Trachea (tissue), 1 donor: ENCODE measurements around a stretch of chr1.

GRCh38 chr1:58659358-58660097 is 40.3 kb downstream of the MYSM1 start:
- PRO-cap = no peak

- PRO-cap = no peak
Measured at GRCh38 chr1:58819511-58819964, 35.7 kb upstream of the JUN start.

DNA sequence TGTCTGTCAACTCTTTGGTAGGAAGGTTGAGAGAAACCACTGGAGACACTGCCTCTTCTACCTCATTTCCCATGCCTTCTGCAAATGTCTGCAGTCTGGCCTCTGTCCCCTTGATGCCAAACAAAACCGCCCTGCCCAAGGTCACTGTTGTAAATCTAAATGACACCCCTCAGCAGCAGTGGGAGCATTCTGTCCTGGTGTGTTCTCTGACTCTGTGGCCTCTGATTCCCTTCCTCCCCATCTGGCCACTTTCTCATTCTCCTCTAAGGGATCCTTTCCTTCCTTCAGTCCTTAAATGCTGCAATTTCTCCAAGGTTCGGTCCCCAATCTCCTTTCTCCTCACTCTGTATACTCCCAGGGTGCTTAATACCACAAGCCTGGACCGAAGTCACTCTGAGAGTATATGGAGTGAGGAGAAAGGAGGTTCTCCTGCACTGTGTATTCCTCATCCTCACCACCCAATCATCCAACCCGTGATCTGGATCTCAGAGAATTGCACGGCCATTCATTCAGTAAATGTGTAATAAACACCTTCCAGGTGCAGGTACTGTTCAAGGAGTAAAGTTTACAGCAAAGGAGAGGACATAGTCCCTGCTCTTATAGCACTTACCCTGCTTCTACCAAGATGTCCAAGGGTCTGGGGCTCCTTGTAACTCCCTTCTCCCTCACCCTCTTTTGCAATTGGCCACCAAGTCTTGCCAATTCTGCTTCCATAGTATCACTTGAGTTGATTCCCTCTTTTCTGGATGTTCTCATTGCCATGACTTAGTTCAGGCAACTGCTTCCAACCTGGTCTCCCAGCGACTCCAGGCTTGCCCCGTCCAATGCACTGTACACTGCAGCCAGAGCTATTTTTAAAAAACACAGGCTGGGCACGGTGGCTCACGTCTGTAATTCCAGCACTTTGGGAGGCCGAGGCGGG is 139.2 kb upstream of the JUN start:
- PRO-cap = no peak

DNA sequence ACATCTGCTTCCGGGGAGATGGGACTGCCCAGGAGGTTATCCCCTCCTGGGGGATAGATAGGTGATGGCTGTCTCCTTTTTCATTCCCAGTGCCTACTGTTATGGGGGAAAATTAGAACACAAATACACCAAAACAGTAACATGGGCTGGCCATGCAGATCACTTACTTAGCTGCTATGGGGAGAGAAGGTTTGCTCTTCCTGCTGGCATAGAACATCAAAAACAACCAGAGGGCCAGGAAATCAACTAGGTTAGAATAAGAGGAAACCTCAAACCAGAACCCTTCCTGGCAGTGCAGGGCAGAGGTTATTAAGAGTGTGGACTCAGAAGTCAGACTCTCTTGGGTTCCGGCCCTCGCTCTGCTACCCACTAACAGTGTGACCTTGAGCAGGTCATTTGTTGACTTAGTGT is 157.8 kb upstream of the JUN start:
- PRO-cap = no peak

DNA sequence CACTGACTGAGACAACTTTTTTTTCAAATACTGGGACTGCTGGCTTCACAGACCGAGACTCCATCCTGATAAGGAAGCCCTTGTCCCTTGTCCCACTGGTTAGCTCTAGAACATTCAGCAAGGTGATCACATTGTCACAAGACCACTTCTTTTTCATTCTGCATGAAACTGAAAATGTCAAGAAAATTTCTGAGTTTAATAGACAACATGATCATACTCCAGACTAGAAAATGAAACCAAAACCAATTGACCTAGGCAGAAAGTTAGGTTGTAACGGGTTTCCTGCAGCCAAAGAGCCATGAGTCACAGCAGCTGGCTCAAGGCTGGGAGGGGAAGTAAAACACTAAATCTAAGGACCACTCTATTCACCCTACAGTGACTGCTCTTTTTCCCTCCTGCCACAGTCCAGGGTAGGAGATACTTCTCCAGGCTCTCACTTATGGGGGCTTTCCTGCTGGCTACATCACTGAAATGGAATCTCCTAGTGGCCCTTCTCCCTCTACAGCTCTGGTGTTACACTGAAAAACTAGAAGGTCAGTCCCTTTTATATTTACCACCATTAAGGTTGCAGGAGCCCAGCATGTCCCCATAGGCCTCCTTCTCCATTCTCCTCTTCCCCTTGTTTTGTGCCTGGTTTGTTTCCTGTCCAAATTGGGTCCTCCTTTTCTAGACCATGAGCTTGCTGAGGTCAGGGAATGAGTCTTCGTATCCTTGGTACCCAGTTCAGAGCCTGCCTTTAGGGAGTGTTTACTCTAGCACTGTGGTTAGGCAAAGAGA is 236.4 kb upstream of the JUN start:
- PRO-cap = no peak

DNA sequence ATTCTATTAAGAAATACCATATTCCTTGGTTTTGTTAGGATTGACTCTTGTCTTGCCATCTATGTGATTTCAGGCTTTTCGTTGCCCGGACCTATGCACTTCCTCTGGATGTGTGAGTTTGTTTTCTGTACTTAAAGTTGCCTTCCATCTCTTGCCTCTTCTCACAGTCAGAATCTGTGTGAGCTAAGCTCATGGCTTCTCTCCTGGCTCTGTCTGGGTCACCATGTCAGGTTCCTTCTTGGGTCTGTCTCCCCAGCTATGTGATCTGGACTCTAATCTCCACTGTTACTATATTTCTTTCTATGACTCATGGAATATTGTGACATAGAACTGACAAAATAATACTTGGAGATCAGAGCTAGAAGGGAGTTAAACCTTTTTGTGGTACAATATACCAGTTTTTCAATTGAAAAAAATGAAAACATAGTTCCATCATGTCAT is 172.8 kb upstream of the FGGY start:
- PRO-cap = no peak

- PRO-cap = no peak
Measured at GRCh38 chr1:59139394-59139862, 157.5 kb upstream of the FGGY start.

DNA sequence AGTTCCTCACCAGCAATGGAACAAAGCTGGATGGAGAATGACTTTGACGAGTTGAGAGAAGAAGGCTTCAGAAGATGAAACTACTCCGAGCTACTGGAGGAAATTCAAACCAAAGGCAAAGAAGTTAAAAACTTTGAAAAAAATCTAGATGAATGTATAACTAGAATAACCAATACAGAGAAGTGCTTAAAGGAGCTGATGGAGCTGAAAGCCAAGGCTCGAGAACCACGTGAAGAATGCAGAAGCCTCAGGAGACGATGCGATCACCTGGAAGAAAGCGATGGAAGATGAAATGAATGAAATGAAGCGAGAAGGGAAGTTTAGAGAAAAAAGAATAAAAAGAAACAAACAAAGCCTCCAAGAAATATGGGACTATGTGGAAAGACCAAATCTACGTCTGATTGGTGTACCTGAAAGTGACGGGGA is 73.1 kb downstream of the FGGY start:
- PRO-cap = no peak

DNA sequence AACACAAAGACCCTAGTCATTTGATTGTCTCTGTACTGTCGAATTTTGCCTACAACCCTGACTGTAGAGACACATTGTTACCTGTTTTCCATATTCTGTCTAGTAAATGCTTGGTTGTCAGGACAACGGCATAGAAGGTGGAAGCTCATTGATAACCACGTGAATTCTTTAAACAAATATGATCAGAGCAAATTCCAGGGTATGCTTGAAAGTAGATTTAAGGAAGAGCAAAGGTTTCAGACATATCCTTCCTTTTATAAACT is 203.0 kb downstream of the FGGY start:
- PRO-cap = no peak

DNA sequence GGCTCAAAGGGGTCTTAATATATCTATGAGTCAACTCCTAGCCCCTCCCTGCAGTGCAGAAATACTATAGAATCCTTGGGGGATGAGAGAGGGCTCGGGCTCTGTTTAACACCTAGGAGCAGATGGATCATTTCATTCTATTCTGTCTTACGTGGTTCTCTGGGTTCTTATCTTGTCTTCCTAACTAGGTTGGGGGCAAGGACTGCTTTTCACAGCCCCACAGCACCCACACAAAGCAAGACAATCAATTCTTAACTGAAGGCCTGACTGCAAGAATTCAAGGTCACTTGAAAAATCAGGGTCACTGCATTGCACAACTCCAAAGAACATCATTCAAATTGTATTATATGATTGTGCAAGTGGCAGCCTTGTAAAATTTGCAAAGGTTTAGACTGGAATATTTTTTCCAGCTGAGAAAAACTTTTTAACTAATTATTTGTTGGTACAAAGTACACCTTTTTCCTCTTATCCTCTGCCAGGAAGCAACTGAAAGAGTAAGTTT is 214.5 kb downstream of the FGGY start:
- PRO-cap = no peak

- PRO-cap = no peak
Measured at GRCh38 chr1:59703550-59703927, 111.2 kb upstream of the HOOK1 start.

GRCh38 chr1:59858354-59858793 is 43.6 kb downstream of the HOOK1 start:
- PRO-cap = no peak

- PRO-cap = no peak
Measured at GRCh38 chr1:60489867-60490903, 416.6 kb upstream of the C1orf87 start.

DNA sequence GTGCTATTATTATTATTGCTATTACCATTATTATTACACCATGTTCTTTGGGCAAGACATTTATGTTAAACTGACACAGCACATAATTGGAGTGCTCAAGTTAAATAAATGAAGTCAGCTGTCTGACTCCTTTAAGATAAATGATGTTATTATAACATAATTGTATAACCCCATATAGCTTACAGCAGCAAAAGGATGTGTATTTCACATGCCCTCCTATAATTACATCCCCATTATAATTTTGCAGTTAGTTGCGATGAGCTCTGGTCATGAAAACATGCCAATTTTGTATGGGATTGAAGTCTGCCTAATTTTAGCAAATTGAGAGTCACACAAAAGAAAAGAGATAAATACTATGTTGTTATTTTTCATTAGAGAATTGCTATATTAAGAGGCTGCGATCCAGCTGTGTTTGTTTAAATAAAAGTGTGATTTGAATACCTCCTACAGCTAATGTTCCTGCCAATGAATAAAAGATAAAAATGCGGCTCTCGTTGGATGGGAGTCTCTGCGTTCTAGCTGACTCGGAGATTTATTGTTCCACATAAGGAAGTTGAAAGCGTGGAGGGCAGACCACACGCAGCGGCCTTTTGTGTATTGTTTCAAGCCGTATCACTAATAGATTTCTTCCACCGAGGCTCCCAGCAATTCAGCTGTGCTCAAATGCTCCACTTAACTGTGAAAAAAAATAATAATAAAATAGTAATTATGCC is 461.0 kb upstream of the NFIA start:
- PRO-cap = no peak

DNA sequence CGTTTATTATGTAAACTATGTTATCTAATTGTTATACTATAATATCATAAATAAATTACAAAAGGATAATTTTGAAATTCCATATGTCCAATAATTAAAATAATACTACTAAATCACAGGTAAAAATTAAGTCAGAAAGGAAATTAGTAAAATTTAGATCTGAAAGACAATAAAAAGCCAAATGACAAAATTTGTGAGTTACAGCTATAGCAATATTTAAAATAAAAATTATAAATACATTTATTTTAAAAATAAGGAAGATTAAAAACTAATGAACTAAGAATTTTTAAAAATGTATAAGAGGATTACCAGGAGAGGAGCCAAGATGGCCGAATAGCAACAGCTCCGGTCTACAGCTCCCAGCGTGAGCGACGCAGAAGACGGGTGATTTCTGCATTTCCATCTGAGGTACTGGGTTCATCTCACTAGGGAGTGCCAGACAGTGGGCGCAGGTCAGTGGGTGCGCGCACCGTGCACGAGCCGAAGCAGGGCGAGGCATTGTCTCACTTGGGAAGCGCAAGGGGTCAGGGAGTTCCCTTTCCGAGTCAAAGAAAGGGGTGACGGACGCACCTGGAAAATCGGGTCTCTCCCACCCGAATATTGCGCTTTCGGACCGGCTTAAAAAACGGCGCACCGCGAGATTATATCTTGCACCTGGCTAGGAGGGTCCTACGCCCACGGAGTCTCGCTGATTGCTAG is 442.5 kb upstream of the NFIA start:
- PRO-cap = no peak

GRCh38 chr1:60873302-60873610 is 209.1 kb upstream of the NFIA start:
- PRO-cap = no peak

DNA sequence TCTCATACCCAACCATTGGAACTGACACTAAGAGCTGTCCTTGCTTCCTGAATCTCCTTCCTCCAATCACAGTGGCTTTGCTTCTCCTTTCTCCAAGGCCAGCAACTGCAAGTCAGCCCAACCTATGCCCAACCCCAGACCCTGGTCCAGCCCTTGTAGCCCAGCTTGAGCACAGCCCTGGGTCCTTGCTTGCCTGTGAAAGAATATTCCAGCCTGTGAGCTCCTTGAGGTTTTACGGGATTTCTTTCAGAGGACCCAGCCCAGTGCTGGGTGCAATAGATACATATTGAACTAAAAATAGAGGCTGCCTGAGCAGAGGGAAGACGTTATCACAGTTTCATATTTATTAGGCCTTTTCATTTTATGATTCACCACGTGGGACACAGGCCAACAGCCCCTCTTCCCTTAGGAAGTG is 92.6 kb upstream of the NFIA start:
- PRO-cap = no peak

DNA sequence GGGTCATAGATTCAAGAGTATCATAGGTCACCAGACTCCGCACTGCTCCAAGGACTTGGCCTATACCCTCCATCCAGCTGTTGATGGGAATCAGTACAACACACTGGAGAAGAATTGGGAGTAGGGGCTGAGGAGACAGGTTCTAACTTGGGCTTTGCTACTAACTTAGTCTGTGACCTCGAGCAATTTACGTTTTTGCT is 84.9 kb upstream of the NFIA start:
- PRO-cap = unidirectional peak, plus-strand start at position 138 of the sequence

DNA sequence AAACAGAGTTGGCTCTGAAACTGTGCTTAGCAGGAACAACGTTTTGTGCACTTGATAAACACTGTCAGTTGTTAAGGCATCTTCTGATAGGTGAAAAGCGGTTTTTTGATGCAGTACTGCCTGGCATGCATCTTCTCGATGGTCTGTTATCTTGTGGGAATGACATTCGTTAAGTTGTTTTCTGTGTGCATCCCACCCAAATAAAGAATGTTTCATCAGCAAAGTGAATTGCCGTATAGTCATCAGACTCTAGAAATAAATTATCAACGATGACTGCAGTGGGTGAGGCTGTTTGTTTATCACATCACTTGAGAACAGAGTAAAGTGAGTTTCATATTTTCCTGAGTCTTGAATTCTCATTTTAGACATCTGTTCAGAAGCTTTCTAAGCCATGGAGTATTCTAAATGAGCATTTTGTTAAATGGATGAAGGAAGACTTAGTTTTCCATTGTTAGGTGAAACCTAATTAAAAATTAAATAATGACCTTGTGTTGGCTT is 34.1 kb downstream of the NFIA start:
- PRO-cap = no peak

DNA sequence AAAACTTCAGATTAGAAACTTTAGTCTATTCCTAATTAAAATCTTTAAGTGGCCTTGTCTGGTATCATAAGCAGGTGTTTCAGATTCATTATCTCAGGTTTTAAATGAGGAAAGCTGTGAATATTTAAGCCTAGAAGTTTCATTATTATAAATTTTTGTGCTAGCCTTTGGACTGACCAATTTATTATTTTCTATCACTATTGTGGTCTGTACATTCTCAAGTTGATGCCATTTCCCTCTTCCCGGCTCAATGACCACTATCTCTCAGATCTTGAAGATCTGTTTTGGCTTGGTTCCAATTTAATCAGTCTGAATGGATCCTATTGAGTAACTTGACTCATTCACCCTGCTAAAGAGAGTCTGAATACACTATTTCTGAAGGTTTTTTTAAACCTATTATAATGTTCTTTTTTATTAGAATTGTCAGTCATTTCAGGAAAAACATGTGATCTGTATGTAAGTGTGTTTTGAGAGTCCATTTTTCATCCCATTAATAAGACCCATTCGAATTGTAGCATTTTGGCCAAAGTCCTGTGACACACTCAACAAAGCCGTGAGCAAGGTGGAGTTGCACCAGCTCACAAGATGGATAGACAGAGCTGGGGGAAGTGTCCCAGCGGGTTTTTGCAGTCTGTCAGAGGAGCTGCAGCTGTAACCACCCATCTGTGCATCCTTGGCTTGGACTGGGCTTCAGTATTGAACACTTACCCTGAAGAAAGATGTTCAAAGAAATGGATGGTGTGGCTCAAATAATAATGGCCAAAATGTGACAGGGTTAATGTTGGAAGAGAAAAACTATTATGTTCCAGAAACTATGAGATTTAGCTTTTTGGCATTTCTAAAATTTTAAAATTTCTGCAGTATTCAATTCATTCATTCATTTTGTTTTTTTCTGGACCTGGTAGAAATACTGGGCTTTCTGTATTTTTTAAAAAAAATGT is 145.7 kb downstream of the NFIA start:
- PRO-cap = no peak